ENCODE measurements around a stretch of chr22.

DNA sequence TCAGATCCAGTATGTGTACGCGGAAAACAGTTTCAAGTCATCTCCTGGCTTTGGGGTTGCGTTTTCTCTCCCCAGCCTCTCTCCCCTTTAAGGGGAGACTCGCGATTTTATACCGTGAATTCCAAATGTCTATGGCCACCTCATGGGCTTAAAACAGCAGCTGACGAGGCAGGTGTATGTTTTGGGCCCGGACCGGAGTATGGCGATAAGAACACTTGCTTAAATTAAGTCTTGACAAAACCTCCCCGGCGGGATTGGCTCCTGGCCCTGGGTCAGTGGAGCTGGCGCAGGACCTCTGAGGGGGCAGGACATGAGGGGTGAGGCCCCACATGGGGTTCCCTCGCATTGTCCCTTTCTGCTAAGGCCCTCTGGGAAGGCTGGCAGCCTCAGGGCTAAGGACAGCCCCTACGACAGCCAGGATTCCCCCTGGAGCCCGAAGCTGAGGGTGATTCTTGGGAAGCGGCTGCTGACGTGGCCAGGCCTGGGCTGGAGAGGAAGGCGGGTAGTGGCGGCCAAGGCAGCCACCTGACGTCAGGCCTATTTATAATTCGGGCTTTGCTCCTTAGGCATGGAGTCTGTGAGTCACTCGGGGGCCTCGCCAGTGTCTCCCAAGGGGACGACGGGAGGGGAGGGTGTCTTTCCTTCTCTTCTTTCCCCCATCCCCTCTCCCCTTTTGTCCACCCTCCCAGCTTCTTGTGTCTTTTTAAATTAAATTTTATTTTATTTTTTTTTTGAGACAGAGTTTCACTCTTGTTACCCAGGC lies 12.7 kb downstream of the MYO18B start:
- RAMPAGE, long total RNA: no peak
- RRBS: no CpG with 5 or more reads among the region's 26 CpGs
PRO-cap:
- standard: no peak
- CoPRO, capped RNA only, 2 experiments: no peak in any of the 2 experiments
- CoPRO, capped and uncapped RNA, 2 experiments: no peak in any of the 2 experiments
- CoPRO, uncapped RNA only, 2 experiments: no peak in any of the 2 experiments
CAGE:
- cytosol, long polyA plus RNA: no peak
- long polyA plus RNA: no peak
- nucleolus, long total RNA: no peak
- nucleus, long polyA plus RNA: no peak

DNA sequence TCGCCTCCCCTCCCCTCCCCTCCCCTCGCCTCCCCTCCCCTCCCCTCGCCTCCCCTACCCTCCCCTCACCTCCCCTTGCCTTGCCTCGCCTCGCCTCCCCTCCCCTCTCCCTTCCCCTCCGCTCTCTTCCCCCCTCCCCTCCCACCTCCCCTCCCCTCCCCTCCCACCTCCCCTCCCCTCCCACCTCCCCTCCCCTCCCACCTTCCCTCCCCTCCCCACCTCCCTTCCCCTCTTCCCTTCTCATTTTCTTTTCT lies 203.8 kb downstream of the MYO18B start:
- RAMPAGE, long total RNA: no peak
- RRBS: no CpG with 5 or more reads among the region's 6 CpGs
PRO-cap:
- standard: no peak
- CoPRO, capped RNA only, 2 experiments: no peak in any of the 2 experiments
- CoPRO, capped and uncapped RNA, 2 experiments: no peak in any of the 2 experiments
- CoPRO, uncapped RNA only, 2 experiments: no peak in any of the 2 experiments
CAGE:
- cytosol, long polyA plus RNA: no peak
- long polyA plus RNA: no peak
- nucleolus, long total RNA: no peak
- nucleus, long polyA plus RNA: no peak

DNA sequence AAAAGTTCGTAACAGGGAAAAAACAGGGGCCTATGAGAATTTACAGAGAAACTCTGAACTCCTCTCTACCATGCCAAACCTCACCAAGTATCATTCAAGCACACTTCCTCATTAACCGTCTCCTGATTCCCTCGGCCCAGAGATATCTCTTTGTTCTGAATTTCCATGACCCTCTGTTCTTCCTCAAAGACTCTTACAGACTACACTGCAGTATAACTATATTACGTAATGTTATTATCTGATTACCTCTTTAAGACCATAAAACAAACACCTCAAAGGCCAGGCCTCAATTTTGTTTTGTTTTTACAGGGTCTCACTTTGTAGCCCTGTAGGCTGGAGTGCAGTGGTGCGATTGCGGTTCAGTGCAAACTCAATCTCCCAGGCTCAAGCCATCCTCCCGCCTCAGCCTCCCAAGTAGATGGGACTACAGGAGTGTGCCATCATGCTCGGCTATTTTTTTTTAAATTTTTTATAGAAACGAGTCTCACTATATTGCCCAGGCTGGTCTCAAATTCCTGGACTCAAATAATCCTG lies 3.6 kb downstream of the HPS4 start:
- RAMPAGE, long total RNA: no peak
- RRBS: no CpG with 5 or more reads among the region's 9 CpGs
PRO-cap:
- standard: unidirectional peak, minus-strand start at position 175 of the sequence
- CoPRO, capped RNA only, 2 experiments: no peak in any of the 2 experiments
- CoPRO, capped and uncapped RNA, 2 experiments: no peak in any of the 2 experiments
- CoPRO, uncapped RNA only, 2 experiments: no peak in any of the 2 experiments
CAGE:
- cytosol, long polyA plus RNA: no peak
- long polyA plus RNA: no peak
- nucleolus, long total RNA: no peak
- nucleus, long polyA plus RNA: no peak

DNA sequence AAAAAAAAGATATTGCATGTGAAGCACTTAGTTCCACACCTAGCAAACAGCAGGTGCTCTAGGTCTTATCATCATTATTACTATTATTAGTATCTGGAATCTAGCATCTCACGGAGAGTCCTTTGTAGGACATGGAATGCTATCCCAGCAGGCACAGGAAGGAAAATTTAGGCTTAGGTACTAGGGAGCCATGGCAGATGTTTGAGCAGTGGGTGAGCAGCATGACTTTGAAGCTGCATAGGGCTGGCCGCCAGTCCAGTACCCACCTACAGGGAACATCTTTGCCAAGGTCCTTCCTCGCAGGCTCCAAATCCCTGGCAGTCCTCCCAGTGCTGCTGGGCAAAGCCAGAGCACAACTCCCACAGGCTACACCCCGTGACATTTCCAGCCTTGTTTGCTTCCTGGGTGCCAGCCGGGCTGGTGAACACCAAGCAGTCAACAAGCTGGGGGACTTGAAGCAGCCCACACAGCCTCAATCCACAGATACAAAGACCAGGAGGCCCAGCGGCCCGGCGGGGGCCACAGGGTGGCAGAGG lies 28.2 kb downstream of the TPST2 start:
- RAMPAGE, long total RNA: no peak
- RRBS: 94% methylated on average over 3 of the region's 8 CpGs
PRO-cap:
- standard: no peak
- CoPRO, capped RNA only, 2 experiments: no peak in any of the 2 experiments
- CoPRO, capped and uncapped RNA, 2 experiments: no peak in any of the 2 experiments
- CoPRO, uncapped RNA only, 2 experiments: no peak in any of the 2 experiments
CAGE:
- cytosol, long polyA plus RNA: no peak
- long polyA plus RNA: no peak
- nucleolus, long total RNA: no peak
- nucleus, long polyA plus RNA: no peak

- RAMPAGE, long total RNA: no peak
- RRBS: 100% methylated on average over 1 of the region's 14 CpGs
PRO-cap:
- standard: no peak
- CoPRO, capped RNA only, 2 experiments: no peak in any of the 2 experiments
- CoPRO, capped and uncapped RNA, 2 experiments: no peak in any of the 2 experiments
- CoPRO, uncapped RNA only, 2 experiments: no peak in any of the 2 experiments
CAGE:
- cytosol, long polyA plus RNA: no peak
- long polyA plus RNA: no peak
- nucleolus, long total RNA: no peak
- nucleus, long polyA plus RNA: no peak
Measured at GRCh38 chr22:26570841-26571611, 18.9 kb downstream of the TPST2 start.

DNA sequence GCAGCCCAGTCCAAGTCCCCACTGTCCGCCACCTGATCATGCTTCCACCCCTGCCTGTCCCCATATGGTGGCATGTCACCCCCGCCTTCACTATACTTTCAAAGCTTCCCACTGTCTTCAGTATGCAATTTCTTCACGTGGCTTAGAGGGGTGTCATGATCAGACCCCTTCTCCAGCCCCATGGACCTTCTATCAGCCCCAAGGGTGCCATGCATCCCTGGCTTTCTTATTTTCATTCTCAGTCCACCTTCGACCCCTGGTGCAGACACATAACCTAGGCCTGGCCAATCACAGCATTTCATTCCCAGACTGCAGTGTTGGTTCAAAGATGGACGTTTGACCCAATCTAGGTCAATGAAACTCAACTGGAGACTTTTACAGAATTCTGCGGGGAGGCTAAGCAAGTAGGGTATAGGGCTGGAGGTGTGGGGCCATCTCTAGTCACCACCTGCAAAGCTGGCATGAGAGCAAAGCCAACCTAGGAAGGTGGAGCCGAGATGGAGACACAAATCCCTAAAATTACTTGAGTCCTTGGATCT lies 18.0 kb downstream of the TPST2 start:
- RAMPAGE, long total RNA: no peak
- RRBS: no CpG with 5 or more reads among the region's 7 CpGs
PRO-cap:
- standard: no peak
- CoPRO, capped RNA only, 2 experiments: no peak in any of the 2 experiments
- CoPRO, capped and uncapped RNA, 2 experiments: no peak in any of the 2 experiments
- CoPRO, uncapped RNA only, 2 experiments: peak in 2 of 2 experiments; most common minus-strand start position 228 of the sequence (in 1)
CAGE:
- cytosol, long polyA plus RNA: no peak
- long polyA plus RNA: no peak
- nucleolus, long total RNA: no peak
- nucleus, long polyA plus RNA: no peak

- RAMPAGE, long total RNA: no peak
- RRBS: 1% methylated on average over 10 of the region's 73 CpGs
PRO-cap:
- standard: bidirectional peak, plus-strand start at chr22:26589595, minus-strand start at chr22:26589359
- CoPRO, capped RNA only, 2 experiments: no peak in any of the 2 experiments
- CoPRO, capped and uncapped RNA, 2 experiments: no peak in any of the 2 experiments
- CoPRO, uncapped RNA only, 2 experiments: no peak in any of the 2 experiments
CAGE:
- cytosol, long polyA plus RNA: no peak
- long polyA plus RNA: no peak
- nucleolus, long total RNA: no peak
- nucleus, long polyA plus RNA: no peak
Measured at GRCh38 chr22:26589097-26590012, 577 bp downstream of the TPST2 start.

- RAMPAGE, long total RNA: no peak
- RRBS: 20% methylated on average over 17 of the region's 76 CpGs
PRO-cap:
- standard: unidirectional peak, plus-strand start at chr22:26657588
- CoPRO, capped RNA only, 2 experiments: no peak in any of the 2 experiments
- CoPRO, capped and uncapped RNA, 2 experiments: no peak in any of the 2 experiments
- CoPRO, uncapped RNA only, 2 experiments: no peak in any of the 2 experiments
CAGE:
- cytosol, long polyA plus RNA: no peak
- long polyA plus RNA: no peak
- nucleolus, long total RNA: no peak
- nucleus, long polyA plus RNA: no peak
Measured at GRCh38 chr22:26656984-26658197, 35.6 kb downstream of the CRYBA4 start.

GRCh38 chr22:26764819-26765188 lies 143.0 kb downstream of the CRYBA4 start:
- RAMPAGE, long total RNA: no peak
- RRBS: no CpG with 5 or more reads among the region's 5 CpGs
PRO-cap:
- standard: no peak
- CoPRO, capped RNA only, 2 experiments: no peak in any of the 2 experiments
- CoPRO, capped and uncapped RNA, 2 experiments: no peak in any of the 2 experiments
- CoPRO, uncapped RNA only, 2 experiments: no peak in any of the 2 experiments
CAGE:
- cytosol, long polyA plus RNA: no peak
- long polyA plus RNA: no peak
- nucleolus, long total RNA: no peak
- nucleus, long polyA plus RNA: no peak

- RAMPAGE, long total RNA: no peak
- RRBS: no CpG with 5 or more reads among the region's 7 CpGs
PRO-cap:
- standard: no peak
- CoPRO, capped RNA only, 2 experiments: no peak in any of the 2 experiments
- CoPRO, capped and uncapped RNA, 2 experiments: no peak in any of the 2 experiments
- CoPRO, uncapped RNA only, 2 experiments: no peak in any of the 2 experiments
CAGE:
- cytosol, long polyA plus RNA: no peak
- long polyA plus RNA: no peak
- nucleolus, long total RNA: no peak
- nucleus, long polyA plus RNA: no peak
Measured at GRCh38 chr22:26766801-26767122, 145.0 kb downstream of the CRYBA4 start.

DNA sequence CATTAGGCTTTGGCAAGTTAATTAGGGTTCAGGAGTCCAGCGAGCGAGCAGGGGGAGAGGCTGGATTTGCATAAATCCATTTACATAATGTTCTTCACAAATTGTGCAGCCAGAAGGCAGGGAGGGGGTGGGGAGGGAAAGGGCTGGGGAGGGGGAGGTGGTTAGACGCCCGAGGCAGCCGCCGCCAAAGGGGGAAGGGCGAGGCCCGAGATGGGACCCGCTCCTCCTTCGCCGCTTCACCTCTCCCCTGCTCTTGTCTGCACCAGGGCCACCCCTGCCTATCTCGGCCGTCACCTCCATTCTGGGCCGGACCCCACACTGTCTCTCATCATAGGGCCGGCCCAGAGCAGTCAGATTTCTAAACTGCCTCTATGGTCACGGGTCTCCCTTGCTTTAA lies 281.7 kb downstream of the CRYBA4 start:
- RAMPAGE, long total RNA: no peak
- RRBS: no CpG with 5 or more reads among the region's 16 CpGs
PRO-cap:
- standard: no peak
- CoPRO, capped RNA only, 2 experiments: no peak in any of the 2 experiments
- CoPRO, capped and uncapped RNA, 2 experiments: no peak in any of the 2 experiments
- CoPRO, uncapped RNA only, 2 experiments: no peak in any of the 2 experiments
CAGE:
- cytosol, long polyA plus RNA: no peak
- long polyA plus RNA: no peak
- nucleolus, long total RNA: no peak
- nucleus, long polyA plus RNA: no peak

DNA sequence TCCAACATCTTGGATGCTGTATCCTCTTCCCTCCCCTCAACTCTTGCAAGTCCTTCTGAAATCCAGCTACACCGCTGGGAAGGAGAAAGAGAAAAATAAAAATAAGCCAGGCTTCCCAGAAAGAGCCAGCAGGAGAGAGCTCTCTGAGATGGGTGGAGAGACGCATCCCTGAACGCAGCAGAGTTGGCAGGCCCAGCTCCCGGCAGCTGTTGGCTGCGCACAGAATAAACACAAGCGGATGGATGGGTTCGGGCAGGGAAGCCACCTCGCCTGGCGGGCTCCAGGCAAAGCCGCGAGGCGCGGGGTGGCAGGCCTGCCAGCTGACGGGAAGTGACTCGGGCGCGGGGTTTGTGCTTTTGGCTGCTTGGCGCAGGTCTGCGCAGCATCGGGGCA lies 573.3 kb downstream of the CRYBA4 start:
- RAMPAGE, long total RNA: no peak
- RRBS: no CpG with 5 or more reads among the region's 20 CpGs
PRO-cap:
- standard: no peak
- CoPRO, capped RNA only, 2 experiments: no peak in any of the 2 experiments
- CoPRO, capped and uncapped RNA, 2 experiments: no peak in any of the 2 experiments
- CoPRO, uncapped RNA only, 2 experiments: no peak in any of the 2 experiments
CAGE:
- cytosol, long polyA plus RNA: no peak
- long polyA plus RNA: no peak
- nucleolus, long total RNA: no peak
- nucleus, long polyA plus RNA: no peak

DNA sequence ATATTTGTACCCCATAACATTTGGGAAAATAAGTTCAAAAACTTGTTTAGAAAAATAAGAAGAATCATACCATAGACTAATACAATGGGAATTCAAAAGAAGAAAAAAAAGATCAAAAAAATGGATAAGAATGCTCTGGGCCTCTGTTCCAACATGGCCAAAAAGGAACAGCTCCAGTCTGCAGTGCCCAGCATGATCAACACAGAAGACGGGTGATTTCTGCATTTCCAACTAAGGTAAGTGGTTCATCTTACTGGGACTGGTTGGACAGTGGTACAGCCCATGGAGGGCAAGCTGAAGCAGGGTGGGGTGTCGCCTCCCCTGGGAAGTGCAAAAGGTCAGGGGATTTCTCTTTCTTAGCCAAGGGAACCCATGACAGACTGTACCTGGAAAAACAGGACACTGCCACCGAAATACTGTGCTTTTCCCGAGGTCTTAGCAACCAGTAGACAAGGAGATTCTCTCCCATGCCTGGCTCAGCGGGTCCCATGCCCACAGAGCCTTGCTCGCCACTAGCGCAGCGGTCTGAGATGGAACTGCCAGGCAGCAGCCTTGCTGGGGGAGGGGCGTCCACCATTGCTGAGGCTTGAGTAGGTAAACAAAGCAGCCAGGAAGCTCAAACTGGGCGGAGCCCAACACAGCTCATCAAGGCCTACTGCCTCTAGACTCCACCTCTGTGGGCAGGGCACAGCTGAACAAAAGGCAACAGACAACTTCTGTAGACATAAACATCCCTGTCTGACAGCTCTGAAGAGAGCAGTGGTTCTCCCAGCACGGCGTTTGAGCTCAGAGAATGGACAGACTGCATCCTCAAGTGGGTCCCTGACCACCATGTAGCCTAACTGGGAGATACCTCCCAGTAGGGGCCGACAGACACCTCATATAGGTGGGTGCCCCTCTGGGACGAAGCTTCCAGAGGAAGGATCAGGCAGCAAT lies 428.4 kb downstream of the MN1 start:
- RAMPAGE, long total RNA: no peak
- RRBS: no CpG with 5 or more reads among the region's 14 CpGs
PRO-cap:
- standard: unidirectional peak, minus-strand start at position 514 of the sequence
- CoPRO, capped RNA only, 2 experiments: no peak in any of the 2 experiments
- CoPRO, capped and uncapped RNA, 2 experiments: no peak in any of the 2 experiments
- CoPRO, uncapped RNA only, 2 experiments: no peak in any of the 2 experiments
CAGE:
- cytosol, long polyA plus RNA: no peak
- long polyA plus RNA: no peak
- nucleolus, long total RNA: no peak
- nucleus, long polyA plus RNA: no peak

DNA sequence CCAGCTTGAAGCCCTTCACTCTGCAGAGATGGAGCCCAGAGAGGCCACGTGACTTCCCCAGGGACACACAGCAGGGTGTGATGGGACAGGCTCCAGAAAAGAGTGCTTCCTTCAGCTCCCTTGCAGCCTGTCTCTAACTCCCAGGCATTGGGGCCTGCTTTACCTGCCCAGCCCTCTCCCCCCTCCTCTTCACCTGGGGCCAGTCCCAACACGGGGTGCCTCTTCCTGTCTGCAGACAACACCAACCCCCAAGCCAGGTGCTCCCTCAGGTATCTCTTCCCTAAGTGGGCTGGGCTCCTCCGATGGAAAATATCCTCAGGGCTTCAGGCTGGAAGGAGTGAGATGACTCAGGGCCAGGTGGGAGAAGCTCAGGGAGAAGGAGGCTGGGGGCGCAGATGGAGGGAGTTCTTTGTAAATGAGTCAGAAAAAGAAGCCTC lies 326.7 kb downstream of the MN1 start:
- RAMPAGE, long total RNA: no peak
- RRBS: no CpG with 5 or more reads among the region's 4 CpGs
PRO-cap:
- standard: no peak
- CoPRO, capped RNA only, 2 experiments: no peak in any of the 2 experiments
- CoPRO, capped and uncapped RNA, 2 experiments: no peak in any of the 2 experiments
- CoPRO, uncapped RNA only, 2 experiments: no peak in any of the 2 experiments
CAGE:
- cytosol, long polyA plus RNA: no peak
- long polyA plus RNA: no peak
- nucleolus, long total RNA: no peak
- nucleus, long polyA plus RNA: no peak

DNA sequence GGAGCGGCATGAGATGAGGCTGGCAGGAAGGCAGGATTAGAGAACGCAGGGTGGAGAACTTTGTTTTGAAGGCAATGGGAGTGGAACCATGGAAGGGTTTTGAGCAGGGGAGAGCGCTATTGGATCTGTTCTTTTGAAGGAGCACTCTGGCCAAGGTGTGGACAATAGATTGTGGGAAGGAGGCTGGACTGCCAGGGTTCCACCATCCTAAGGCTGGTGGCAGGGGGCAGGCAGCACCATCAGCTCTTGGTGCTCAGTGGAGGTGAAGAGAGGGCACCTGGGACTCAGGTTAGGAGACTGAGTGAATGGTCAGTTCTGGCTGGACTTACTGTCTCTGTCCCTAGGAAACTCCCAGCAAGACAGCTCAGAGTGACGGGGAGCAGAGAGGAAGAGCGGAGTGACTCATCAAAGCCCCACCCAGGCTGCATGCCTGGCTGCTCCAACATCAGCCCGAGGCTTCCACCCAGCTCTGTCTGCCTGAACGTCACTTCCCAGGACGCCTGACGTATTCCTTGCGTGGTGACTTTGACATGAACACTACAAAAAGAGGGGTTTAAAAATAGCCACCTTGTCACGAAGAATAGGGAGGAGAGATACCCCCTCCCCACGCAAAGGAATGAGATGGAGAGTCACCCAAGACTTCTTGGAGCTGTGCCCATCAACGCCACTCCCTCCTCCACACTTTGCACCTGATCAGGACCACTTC lies 83.4 kb downstream of the MN1 start:
- RAMPAGE, long total RNA: no peak
- RRBS: no CpG with 5 or more reads among the region's 13 CpGs
PRO-cap:
- standard: bidirectional peak, plus-strand start at position 470 of the sequence, minus-strand start at position 359 of the sequence
- CoPRO, capped RNA only, 2 experiments: no peak in any of the 2 experiments
- CoPRO, capped and uncapped RNA, 2 experiments: no peak in any of the 2 experiments
- CoPRO, uncapped RNA only, 2 experiments: no peak in any of the 2 experiments
CAGE:
- cytosol, long polyA plus RNA: no peak
- long polyA plus RNA: no peak
- nucleolus, long total RNA: no peak
- nucleus, long polyA plus RNA: no peak

- RAMPAGE, long total RNA: no peak
- RRBS: no CpG with 5 or more reads among the region's 7 CpGs
PRO-cap:
- standard: no peak
- CoPRO, capped RNA only, 2 experiments: no peak in any of the 2 experiments
- CoPRO, capped and uncapped RNA, 2 experiments: no peak in any of the 2 experiments
- CoPRO, uncapped RNA only, 2 experiments: no peak in any of the 2 experiments
CAGE:
- cytosol, long polyA plus RNA: no peak
- long polyA plus RNA: no peak
- nucleolus, long total RNA: no peak
- nucleus, long polyA plus RNA: no peak
Measured at GRCh38 chr22:27775690-27776047, 25.9 kb downstream of the MN1 start.

DNA sequence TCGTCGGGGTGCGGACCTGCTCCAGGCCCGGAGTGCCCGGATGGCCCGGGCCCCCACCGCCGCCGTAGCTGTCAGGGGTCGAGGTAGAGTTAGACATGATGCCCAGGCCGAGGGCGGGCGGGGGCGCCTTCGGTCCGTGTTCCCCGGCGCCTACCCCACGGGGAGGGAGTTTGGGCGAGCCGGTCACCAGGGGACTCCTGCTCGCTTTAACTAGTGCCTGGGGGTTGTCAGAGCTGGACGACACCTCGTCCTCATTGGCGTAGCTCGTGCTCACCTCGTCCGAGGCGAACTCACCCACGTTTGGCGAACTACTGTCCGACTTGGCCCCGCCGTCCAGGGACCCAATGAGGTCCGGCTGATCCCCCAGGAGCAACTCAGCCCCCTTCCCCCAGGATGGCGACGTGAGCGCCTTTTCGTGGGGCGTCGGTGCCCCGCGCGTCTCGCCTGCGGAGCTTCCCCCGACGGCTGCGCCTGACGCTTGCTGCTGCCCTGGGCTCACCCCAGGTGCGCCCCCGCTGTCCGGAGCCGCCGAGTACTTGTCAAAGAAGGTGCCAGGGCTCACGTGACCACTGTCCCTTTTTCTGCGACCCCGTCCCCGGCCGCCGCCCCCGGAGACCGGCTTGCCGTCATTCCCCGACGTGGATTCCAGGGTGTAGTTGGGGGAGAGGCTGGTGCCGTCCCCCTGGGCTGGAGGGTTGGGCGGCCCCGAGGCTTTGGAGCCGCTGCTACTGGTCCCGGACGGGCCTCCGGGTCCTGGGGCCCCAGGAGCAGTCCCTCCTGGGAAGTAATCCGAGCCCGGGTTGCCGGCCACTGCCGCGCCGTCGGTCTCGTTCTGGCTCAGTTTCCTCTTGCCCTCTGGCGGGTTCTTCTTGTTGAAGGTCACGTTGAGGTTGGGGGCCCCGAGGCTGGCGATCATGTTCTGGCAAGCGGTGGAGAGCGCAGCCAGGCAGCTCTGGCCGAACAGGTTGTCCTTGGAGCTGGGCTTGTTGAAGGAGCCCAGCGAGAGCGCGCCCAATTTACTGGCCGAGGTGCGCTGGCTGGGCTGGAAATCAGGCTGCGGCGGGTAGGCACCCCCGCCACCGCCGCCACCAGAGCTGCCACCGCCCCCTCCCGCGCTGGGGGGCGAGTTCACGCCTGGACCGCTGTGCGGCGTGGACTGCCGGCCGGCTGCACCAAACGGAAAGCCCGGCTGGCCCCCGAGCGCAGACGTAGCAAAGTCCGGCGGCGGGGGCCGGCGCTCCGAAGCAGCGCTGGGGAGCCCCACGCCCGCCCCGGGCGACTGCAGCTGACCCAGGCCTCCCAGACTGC lies 4.0 kb downstream of the MN1 start:
- RAMPAGE, long total RNA: no peak
- RRBS: 47% methylated on average over 28 of the region's 124 CpGs
PRO-cap:
- standard: no peak
- CoPRO, capped RNA only, 2 experiments: no peak in any of the 2 experiments
- CoPRO, capped and uncapped RNA, 2 experiments: no peak in any of the 2 experiments
- CoPRO, uncapped RNA only, 2 experiments: no peak in any of the 2 experiments
CAGE:
- cytosol, long polyA plus RNA: no peak
- long polyA plus RNA: no peak
- nucleolus, long total RNA: no peak
- nucleus, long polyA plus RNA: no peak

DNA sequence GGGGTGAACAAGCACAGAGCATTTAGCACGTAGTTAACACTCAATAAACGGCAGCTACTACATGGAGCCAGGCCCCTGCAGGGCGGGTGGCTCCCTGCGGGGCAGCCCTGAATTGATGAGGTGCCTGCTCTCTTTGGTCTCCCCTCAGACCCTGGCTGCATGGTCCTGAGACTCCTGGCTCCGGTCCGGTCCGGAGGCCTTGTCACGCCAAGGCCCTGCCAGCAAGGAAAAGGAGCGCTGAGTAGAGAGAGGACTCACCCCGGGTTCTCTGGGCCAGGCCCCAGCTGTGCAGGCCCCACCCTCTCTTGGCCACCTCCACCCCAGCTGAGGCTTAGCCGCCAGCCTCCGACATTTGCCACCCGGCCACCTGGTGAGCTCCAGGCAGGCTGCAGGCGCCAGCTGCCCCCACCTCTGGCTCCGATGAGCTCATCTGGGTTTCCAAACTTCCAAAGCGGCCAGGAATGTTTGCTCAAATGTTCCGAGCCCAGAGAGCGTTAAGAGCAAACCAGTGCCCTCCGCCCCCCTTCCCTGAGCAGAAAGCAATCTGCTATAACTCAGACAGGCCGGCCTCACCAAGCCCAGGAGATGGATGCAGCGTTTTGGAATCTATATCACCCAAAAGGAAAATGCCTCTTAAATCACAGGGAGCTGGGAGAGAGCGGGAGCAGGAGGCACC lies 9.0 kb upstream of the MN1 start:
- RAMPAGE, long total RNA: no peak
- RRBS: 30% methylated on average over 8 of the region's 22 CpGs
PRO-cap:
- standard: no peak
- CoPRO, capped RNA only, 2 experiments: no peak in any of the 2 experiments
- CoPRO, capped and uncapped RNA, 2 experiments: no peak in any of the 2 experiments
- CoPRO, uncapped RNA only, 2 experiments: no peak in any of the 2 experiments
CAGE:
- cytosol, long polyA plus RNA: no peak
- long polyA plus RNA: no peak
- nucleolus, long total RNA: no peak
- nucleus, long polyA plus RNA: no peak